ENCODE results near the genes KIAA0408, THEMIS, AKAP7 and TAAR9.

DNA sequence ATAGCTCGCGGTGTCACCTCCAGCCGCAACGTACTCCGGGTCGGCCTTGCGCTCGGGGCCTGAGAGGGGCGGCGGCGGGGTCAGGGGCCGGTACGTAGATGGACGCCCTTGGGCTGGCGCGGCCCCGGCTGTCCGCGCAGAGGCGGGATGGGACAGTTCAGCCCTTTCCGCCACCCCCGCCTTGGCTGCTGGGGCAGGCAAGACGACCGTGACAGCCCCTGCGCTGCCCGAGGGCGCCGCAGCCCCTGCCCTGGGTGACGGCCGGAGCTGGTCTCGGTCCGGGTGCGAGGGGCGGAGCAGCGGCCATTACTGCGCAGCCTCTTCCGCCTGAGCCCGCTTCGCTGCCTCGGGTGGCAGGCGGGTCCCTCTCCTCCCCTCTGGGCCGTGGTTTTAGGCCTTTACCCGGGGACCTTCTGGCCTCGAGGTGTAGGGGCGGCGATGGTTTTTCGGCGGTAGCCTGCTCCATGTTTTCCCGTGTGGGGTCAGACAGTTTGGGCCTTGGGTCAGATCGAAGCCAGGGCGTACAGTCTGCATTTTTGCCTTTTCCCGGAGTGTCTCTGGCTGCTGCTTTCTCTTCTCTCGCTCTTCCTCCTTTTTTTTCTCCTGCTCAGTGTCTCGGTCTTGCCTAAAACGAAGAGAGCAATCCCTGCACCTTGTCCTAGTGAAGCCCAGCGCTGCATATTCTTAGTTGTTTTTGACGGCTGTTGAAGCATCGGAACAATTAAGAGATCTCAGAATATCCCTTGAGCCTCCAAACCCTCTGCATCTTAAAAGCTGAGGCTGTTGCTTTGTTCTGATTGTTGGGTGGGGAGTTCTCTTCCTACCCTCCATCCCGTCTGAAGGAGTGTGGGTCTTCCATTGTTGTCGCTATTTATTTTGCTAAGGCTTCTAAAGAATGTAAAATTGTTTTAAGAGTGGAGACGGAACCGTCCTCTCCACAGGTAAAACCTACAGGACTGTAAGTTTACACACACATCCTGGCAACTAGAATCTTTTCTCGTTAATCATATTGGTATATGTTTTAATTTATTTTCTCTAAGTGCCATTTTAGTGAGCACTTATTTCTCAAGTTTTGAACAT lies 682 bp downstream of the RNF146 start:
- PRO-cap, 10 experiments = peak in 8 of 10 experiments; most common plus-strand start position 336 of the sequence (in 3); most common minus-strand start position 559 of the sequence (in 7)

DNA sequence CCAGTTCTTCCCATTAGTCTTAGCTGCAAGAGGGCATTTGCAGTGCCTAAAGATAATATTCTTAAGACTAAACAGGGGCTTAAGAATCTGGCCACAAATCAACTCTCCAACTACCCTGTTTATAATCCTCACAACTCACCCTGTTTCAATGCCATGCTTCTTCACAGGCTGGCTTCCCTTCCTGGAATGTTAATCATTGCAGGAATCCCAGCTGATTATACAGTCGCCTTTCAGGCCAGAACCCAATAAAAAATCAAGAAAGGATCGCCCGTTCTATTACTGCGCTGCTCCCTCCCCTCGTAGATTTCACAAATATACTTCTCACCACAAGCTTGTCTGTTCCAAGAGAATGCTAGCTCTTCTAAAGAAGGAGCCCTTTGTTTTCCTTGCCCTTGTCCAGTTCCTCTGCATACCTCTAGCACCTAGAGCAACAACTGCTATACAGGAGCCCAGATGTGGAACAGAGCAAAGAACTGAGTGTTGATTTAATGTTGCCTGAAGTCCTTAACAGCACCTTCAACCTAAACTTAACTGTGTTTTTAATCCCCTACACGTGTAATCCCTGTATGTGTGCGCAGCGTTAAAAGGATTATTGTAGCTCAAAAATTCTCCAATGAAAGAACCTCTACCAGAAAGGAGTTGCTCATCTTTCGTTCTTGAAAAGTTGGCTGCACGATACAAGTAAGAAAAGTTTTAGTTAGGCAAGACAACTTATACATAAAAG lies 1.0 kb downstream of the ECHDC1 start:
- PRO-cap, 10 experiments = peak in 2 of 10 experiments; most common plus-strand start position 452 of the sequence (in 1); most common minus-strand start position 191 of the sequence (in 2)

DNA sequence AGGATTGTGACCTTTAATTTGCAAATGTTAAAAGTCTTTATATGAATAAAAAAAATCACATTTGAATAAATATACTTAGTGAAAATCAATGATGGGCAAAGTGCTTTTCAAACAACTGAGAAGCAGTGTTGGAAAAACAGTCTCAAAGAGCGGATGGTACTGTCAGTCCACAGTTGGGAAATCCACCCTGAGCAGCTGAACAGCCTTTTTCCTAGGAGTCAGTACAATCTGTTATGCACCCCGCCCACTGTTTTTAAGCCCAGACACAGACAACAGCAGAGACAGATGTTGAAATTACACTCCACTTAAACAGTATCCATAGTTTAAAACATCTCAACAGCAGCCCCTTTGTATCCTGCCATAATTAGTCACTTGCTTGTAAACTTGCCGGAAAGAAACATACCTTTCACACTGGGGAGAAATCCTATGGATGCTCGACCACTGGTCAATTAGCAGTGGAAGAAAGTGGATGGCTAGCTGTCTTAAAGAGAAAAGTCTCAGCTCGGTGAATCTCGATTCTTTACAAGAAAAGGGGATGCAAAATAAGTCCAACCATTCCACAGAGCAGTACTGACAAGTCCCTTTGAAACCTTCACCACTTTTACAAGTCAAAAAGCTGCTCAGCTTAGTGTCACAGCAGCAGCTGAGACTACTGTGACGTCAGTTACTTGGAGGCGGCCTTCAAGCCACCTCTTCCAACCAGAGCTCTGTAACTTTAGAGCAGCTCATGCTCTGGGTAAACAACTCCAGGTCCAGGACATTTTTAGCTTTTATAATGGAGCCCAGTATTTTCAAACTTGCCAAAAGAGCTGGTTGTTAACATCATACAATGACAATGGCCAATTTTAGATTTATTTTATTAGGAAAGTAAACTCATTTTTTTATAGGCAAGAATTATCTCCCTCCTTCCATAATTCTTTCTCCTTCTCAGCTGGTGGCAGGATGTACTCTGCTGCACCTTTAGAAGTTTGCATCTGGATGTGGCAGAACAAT lies at the start of gene KIAA0408:
TSS of gene KIAA0408 (minus strand) at position 618 of the 993 bp plus-strand sequence.
- PRO-cap, 10 experiments = peak in 1 of 10 experiments; most common minus-strand start position 603 of the sequence (in 1)

GRCh38 chr6:127484152-127484682 lies 25.0 kb upstream of the KIAA0408 start:
- PRO-cap, 10 experiments = no peak in any of the 10 experiments

DNA sequence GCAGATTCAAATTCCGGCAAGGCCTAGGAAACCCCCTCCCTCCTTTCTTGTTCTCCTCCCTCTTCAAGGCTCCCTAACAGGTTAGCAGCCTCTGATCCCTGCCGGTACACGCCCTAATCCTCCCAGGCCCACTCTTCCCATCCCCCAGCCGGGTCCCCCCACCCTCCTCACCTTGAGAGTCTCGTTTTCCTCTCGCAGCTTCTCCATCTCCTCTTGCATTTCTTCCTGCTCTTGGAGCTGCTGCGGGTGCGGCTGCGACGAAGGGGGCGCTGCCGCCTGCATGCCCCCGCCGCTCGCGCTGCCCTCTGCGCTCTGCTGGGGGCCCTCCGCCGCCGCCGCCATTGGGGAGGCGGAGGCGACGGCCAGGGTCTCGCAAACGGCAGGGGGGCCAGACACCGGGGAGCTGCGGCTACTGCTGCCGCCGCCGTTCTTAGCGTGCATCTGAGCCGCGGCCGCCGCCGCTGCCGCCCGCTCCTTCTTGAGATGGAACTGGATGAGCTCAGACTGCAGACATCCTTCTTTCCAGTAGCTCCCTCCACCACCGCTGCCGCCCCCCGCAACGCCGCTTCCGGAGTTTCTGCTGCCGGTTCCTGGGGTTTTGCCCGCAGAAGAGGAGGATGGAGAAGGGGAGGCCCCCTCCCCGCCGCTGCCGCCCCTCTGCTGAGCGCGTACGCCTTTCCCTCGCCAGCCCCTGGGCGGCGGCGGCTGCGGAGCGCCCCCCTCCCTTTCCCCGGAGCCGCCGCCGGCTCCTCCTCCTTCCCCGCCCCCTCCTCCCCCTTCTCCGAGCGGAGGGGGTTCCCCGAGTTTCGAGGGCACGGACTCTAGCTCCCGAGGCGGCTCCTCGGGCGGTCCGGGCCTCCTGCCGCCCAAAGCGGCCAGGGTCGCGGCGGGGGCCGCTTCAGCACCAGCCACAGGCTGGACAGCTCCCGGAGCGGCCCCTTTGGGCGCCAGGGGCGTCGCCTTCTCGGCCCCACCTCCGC lies 56.4 kb upstream of the KIAA0408 start:
- PRO-cap, 10 experiments = no peak in any of the 10 experiments

- PRO-cap, 10 experiments = no peak in any of the 10 experiments
These were observed at the start of gene THEMIS for GRCh38 chr6:127900836-127901469. THEMIS (minus strand) TSS chr6:127901058.

DNA sequence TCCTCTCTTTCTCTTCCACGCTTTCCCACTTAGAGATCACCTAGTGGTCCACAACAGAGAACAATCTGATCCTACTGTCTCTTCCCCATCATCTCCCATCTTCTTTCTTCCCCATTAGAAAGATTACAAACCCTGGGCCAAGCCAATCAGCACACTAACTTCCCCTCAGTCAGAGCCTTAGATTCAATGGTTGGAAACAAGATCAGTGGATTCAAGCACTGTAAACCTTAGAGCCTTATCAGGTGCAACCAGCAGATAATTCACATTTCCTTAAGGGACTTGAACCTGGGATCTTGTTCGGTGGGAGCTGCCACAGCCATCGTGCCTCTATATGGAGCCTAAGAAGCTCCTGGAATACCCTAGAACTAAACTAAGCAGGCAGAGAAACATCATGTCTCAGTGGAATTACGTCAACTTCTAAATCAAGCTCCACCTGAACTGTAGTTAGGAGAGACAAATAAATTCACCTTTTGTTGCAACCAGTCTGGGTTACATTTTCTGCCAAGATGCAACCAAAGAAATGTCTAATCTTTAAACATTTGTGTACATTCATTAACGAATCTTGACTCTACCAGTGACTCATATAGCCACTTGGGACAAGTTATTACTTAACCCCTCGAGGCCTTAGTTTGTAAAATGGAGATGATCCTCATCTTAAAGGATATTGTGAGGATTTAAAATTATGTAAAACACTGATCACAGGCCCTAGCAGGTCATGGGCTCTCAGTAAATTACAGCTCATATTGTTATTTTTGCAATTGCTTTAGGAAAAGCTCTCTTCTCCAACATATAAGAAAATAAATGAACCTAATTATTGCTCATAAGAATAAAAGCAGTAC lies 9.0 kb downstream of the PTPRK start:
- PRO-cap, 10 experiments = peak in 3 of 10 experiments; most common plus-strand start position 482 of the sequence (in 2); most common minus-strand start position 333 of the sequence (in 2)

GRCh38 chr6:128655881-128656322 lies 135.5 kb upstream of the PTPRK start:
- PRO-cap, 10 experiments = no peak in any of the 10 experiments

DNA sequence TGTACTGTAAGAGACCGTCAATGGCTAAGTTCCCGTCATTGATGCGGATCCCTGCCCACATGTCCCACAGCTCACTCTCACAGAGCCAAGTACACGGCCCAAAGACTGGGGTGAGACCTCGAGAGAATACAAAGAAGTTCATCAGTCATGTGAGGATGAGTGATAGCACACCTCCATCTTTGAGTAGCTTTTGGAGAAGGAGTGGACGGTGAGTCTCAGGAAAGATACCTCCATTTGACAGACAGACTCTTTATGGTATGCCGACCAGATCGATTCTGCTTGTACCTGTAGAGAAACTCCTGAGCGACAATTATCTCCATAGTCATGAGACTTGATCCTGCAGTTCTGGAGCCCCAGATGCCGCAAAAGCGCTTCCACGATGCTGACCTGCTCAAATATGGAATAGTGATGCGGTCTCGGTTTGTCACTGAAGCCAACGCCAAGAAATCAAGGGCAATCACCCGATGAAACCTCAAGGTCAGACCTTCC lies 46.3 kb downstream of the LAMA2 start:
- PRO-cap, 10 experiments = no peak in any of the 10 experiments

- PRO-cap, 10 experiments = no peak in any of the 10 experiments
These were observed 114.0 kb downstream of the LAMA2 start for GRCh38 chr6:128996780-128997463.

- PRO-cap, 10 experiments = no peak in any of the 10 experiments
These were observed 149.3 kb downstream of the LAMA2 start for GRCh38 chr6:129032105-129032744.

GRCh38 chr6:129661648-129662296 lies 48.2 kb downstream of the ARHGAP18 start:
- PRO-cap, 10 experiments = no peak in any of the 10 experiments

DNA sequence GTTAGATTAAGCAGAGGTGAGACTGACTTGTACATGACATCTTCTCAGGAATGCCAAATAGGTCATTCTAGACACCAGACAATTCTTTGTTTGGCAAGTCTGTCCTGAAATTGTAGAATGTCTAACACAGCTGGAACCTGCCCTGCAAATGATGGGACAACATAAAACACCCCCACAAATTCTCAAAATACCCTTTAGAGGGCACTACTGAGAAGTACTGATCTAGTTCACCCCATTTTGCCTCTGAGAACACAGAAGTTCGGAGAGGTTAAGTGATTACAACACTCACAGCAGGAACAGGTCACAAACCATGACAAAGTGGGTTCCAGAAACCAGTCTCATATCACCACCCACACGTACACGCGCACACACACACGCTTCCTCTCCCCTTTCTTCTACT lies 38.2 kb downstream of the ARHGAP18 start:
- PRO-cap, 10 experiments = peak in 1 of 10 experiments; most common plus-strand start position 252 of the sequence (in 1)

- PRO-cap, 10 experiments = no peak in any of the 10 experiments
These were observed 39.7 kb upstream of the ARHGAP18 start for GRCh38 chr6:129749538-129750208.

DNA sequence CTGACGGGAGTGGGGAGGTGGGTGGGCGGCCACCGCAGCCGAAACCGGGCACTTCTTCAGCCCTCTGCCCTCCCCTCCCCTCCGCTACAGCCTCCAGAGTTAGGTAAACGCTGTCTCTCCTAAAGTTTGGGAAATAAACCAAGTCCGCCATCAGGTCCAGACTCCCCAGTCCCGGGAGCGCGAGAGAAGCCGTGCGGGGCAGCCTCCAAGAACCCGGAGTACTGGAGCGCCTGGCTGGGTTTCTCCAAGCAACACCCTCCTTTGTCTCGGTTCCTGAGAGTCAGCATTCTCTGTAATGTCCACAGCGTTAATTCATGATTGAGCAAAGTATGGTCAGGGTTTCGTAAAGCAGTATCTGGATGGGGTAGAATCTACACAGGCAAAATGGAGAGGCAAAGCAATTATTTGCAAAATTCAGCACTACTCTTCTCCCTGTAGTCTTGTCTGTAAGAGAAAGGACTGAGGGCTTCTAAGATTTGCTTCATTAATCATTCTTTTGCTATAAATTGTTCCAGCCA lies 787 bp downstream of the TMEM200A start:
- PRO-cap, 10 experiments = no peak in any of the 10 experiments

DNA sequence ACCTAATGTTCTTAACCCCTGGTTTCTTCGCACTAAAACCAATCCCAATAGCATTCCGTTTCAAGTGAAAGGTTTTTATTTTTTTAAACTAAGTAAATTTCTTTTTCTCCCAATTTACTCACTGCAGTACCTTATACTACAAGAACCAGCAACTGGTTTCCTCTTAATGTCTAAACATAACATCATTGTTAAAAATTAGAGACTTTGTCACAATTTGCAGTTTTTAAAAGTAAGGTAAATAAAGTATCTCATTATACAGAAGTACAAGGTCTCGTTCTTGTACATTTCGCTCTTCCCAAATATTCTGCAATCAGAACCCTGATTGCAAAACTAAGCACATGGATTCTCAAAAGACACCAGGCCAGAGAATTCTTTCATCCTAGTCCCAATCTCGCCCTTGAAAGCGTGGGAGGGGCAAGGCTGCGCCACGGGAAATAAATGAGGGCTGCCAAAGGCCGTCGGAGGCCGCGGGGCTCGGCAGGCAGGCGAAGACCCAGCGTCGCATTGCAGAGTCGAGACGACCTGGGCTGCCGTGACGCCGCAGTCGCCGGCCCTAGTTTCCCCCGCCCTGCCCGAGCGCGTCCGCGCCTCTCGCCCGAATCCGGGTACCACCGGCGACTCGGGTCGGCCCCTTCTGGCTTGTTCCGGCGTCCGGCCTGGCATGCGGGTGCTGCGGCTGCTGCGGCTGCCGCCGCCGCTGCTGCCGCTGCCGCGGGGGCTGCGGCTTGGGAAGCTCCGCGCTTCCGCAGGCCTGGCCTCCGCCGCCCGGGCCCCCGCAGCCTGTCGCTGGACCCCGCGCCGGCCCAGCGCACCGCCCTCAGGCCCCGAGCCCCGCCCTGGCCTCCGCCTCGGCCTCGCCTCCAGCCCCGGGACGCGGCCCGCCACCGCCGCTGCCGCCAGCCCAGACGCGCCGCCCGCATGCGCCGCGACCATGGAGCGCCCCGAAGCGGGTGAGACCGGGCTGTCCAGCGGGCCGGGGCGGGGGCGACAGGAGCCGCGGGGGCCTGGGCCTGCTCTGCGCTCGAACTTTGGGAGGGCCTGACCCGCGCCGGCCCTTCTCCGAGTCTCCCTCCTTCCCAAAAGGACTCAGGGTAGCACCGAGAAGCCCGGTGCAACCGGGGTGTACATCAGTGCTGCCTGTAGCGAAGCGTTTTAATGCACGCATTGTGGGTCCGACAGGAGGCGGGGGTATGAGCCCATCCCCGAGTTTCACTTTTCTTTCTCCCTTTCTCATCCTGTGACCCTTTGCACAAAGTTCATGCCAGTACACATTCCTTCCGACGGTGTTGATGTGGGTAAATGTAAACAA lies at the start of gene AKAP7:
TSS of gene AKAP7 (plus strand) at position 635 of the 1,309 bp plus-strand sequence.
- PRO-cap, 10 experiments = peak in 10 of 10 experiments; most common plus-strand start position 464 of the sequence (in 10); most common minus-strand start position 727 of the sequence (in 8)

GRCh38 chr6:131250094-131250827 lies 115.0 kb downstream of the AKAP7 start:
- PRO-cap, 10 experiments = peak in 1 of 10 experiments; most common plus-strand start chr6:131250280 (in 1); most common minus-strand start chr6:131250325 (in 1)

GRCh38 chr6:131950751-131951019 lies 487 bp downstream of the CCN2 start:
- PRO-cap, 10 experiments = peak in 4 of 10 experiments; most common plus-strand start chr6:131950974 (in 3); most common minus-strand start chr6:131950979 (in 4)

GRCh38 chr6:132019799-132020907 lies 69.0 kb upstream of the CCN2 start:
- PRO-cap, 10 experiments = peak in 3 of 10 experiments; most common plus-strand start chr6:132020555 (in 2); most common minus-strand start chr6:132020255 (in 1)

- PRO-cap, 10 experiments = no peak in any of the 10 experiments
These were observed at the start of gene TAAR9 for GRCh38 chr6:132537880-132538420. TAAR9 (plus strand) TSS chr6:132538277.